ENCODE data around the gene AUH.

DNA sequence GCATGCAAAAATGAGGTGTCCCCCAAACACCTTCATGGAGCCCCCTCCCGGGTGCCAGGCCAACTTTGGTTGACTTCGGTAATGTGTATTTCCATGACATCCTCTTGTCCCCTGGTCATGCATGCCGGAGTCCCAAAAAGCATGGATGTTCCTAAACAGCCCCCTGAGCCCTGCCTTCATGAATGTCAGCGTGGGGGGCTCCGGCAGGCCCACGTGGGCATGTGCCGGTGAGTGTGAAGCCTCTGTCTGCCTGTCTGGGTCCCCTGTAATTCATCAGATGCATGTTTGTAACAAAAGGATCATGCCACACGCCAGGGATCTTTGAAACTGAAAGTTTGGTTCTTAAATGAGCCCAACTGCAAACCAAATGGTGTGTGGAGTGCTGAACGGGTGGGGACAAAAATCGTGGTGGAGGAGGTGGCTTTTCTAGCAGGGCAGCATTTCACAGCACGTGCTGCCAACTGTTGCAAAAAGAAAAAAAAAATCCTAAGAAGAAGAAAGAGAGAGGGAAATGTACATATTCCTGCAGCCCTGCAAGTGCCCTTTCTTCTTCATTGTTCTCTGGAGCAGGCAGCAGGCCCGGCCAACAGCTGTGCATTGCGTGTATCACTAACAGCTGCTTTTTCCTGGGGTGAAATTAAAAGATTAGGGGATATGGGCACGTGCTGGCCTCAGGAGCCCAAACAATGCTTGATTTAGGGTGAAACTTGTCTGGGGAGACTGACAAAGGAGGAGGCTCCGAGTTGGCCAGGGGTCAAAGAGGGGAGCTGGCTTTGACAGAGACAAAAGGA lies 72.8 kb downstream of the GADD45G start:
- PRO-cap, 3 experiments = no peak in any of the 3 experiments
- RAMPAGE, long total RNA, 4 experiments = no peak in any of the 4 experiments
- RRBS = 84% methylated on average over 5 of the region's 15 CpGs

- PRO-cap, 3 experiments = peak in 1 of 3 experiments; most common plus-strand start chr9:89681099 (in 1)
- RAMPAGE, long total RNA, 4 experiments = no peak in any of the 4 experiments
- RRBS = 96% methylated on average over 8 of the region's 19 CpGs
Measured at GRCh38 chr9:89680988-89681308, 76.1 kb downstream of the GADD45G start.

- PRO-cap, 3 experiments = no peak in any of the 3 experiments
- RAMPAGE, long total RNA, 4 experiments = no peak in any of the 4 experiments
- RRBS = no CpG with 5 or more reads among the region's 5 CpGs
Measured at GRCh38 chr9:89712132-89712572, 107.3 kb downstream of the GADD45G start.

DNA sequence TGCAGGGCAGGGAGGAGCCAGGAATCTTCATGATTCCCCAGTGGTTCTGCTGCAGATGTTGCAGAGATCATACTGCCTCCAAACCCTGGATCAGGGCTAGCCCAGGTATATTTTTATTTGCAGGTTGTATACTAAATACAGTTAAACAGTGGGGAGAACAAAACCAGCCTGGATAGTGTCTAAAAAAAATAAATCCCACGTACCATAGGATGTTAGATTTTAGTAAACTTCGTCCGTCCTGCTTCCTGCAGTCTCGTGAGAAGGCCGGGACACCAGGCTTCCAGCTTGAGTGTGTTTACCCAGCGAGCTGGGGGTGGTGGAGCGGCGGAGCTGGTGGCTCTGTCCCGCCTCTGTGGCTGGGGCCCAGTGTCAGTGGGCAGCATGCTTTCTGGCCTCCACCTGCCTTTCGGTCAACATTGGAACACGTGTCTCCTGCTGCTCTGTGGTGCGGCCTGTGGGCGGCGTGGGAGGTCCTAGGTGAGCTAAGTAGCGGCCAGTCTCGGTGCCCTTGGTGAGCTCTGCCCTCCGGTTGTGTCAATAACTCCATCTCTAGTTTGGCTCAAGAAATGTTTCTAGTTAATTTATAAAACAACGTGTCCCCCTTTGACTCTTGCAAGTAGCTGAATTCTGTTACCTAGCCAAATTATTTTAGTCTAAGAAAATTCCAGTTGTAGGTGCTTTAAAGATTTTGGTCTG lies 125.8 kb downstream of the GADD45G start:
- PRO-cap, 3 experiments = no peak in any of the 3 experiments
- RAMPAGE, long total RNA, 4 experiments = no peak in any of the 4 experiments
- RRBS = no CpG with 5 or more reads among the region's 18 CpGs

DNA sequence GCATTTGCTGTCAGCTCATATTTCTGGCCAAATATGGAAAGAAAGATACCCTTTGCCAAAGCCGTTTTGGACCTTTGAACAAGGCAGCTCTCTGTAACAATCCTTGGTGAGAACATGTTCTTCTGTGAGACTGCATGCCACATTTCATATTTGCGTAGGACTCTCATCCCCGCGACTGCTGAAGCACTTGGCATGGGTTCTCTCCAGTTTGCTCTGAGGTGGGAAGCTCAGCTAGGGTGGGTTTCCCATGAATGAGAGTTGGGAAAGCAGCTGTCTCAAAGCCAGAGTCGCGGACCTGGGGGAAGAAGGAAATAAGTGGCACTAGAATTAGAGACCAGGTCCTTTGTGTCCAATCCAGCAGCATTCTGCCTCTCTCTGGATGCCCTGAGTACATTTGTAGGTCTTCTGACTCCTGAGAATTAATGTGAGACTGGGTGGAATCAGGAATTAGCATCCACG lies 197.0 kb downstream of the GADD45G start:
- PRO-cap, 3 experiments = no peak in any of the 3 experiments
- RAMPAGE, long total RNA, 4 experiments = no peak in any of the 4 experiments
- RRBS = no CpG with 5 or more reads among the region's 7 CpGs

- PRO-cap, 3 experiments = peak in 1 of 3 experiments; most common plus-strand start chr9:90001078 (in 1); most common minus-strand start chr9:90001015 (in 1)
- RAMPAGE, long total RNA, 4 experiments = no peak in any of the 4 experiments
- RRBS = no CpG with 5 or more reads among the region's 8 CpGs
Measured at GRCh38 chr9:90000800-90001364, 396.1 kb downstream of the GADD45G start.

GRCh38 chr9:90024383-90024909 lies 419.6 kb downstream of the GADD45G start:
- PRO-cap, 3 experiments = no peak in any of the 3 experiments
- RAMPAGE, long total RNA, 4 experiments = no peak in any of the 4 experiments
- RRBS = no CpG with 5 or more reads among the region's 4 CpGs

GRCh38 chr9:90095704-90096203 lies 490.9 kb downstream of the GADD45G start:
- PRO-cap, 3 experiments = no peak in any of the 3 experiments
- RAMPAGE, long total RNA, 4 experiments = no peak in any of the 4 experiments
- RRBS = no CpG with 5 or more reads among the region's 11 CpGs

DNA sequence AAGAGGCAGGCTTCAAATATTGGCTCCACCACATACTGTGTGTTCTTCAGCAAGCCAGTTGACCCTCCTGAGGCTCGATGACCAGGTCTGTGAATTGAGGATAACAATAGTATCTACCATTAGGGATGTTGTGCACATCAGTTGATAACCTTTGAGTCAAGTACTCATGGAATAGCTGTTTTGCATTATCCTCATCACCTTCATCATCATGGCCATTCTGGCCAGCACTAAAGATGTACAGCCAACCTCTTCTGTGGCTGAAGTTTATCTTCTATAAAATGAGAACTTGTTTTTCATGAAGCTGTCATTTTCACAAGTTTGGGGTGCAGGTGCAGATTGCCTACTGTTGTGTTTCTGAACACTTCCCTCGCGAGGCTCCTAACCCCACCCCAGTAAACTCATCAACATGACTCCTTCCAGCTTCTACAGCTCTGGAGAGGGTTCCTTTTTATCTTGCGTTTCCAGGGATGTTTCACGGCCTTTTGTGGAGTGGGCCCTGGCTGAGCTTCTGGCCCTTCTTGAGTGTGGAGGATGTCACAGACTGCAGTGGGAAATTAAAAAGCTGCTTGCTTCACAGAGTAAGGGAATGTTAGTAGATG lies 24.7 kb downstream of the SYK start:
- PRO-cap, 3 experiments = no peak in any of the 3 experiments
- RAMPAGE, long total RNA, 4 experiments = no peak in any of the 4 experiments
- RRBS = no CpG with 5 or more reads among the region's 5 CpGs

- PRO-cap, 3 experiments = no peak in any of the 3 experiments
- RAMPAGE, long total RNA, 4 experiments = no peak in any of the 4 experiments
- RRBS = no CpG with 5 or more reads among the region's 13 CpGs
Measured at GRCh38 chr9:90889986-90890688, 88.5 kb downstream of the SYK start.

DNA sequence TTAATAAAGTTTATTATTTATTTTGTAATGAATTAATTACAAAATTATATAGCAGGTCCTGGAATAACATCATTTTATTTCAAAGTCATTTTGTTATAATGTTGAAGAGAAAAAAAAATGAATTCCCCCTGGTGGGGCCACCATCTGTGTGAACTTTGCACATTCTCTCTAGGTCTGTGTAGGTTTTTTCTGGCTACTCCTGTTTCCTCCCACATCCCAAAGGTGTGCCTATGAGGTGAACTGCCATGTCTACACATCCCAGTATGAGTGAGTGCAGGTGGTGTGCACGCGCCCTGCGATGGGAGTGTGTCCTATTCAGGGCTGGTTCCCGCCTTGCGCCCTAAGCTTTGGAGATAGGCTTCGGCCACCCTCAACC lies 195.8 kb downstream of the SYK start:
- PRO-cap, 3 experiments = no peak in any of the 3 experiments
- RAMPAGE, long total RNA, 4 experiments = no peak in any of the 4 experiments
- RRBS = no CpG with 5 or more reads among the region's 6 CpGs

DNA sequence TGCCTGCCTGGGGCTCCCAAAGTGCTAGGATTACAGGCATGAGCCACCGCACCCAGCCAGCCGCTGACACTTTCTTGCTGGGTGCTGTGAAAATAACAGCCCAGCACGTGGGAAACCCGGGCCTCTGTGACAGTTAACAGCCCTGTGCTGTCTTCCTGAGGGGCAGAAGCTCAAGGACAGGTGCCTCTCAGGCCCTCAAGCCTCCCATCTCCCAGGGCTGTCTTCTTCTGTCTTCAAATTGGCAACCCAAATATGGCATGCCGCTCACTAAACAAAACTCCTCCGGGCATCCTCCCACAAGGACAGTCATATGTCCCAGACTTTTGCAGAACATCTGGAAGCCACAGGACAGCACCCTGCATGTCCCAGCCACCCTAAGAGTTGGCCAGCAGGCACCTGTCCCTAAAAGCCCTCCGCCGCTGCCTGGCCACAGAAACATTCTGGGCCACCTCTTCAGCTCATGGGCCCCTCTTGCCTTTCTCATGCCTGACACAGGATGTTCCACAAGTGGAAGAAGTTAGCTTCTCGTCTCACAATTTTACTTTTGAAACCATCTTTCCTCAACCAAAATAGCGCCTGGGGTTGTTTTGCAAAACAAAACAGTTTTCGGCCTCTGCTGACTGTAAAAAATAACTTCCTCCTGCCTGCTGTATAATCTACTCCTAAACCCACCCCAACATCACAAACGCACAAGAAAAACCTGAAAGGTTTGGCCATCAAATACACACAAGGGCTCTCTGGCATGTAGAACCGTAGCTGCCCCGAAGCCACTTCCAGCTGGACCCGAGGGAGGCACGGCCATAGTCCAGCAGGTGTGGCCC lies 233.8 kb downstream of the SYK start:
- PRO-cap, 3 experiments = no peak in any of the 3 experiments
- RAMPAGE, long total RNA, 4 experiments = no peak in any of the 4 experiments
- RRBS = no CpG with 5 or more reads among the region's 16 CpGs

DNA sequence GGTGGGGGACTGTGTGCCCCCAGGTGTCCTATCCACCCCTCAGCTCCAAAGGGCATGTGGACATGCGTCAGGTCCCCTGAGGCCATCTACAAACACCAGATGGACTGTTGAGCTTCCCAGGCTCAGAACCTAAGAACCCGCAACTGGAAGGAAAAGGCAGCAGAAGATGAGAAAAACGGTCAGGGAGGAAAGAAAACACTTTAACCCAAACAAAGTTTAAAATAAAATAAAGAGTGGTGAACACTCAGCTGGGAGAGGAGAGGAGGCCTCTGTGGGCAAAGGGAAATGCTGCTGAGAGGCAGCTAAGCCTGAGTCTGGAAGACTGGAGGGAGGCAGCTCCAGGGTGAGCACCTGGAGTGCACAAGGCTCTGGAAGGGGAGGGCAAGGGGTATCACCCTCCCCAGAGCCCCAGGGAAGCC lies 260.7 kb downstream of the AUH start:
- PRO-cap, 3 experiments = no peak in any of the 3 experiments
- RAMPAGE, long total RNA, 4 experiments = no peak in any of the 4 experiments
- RRBS = no CpG with 5 or more reads among the region's 3 CpGs

DNA sequence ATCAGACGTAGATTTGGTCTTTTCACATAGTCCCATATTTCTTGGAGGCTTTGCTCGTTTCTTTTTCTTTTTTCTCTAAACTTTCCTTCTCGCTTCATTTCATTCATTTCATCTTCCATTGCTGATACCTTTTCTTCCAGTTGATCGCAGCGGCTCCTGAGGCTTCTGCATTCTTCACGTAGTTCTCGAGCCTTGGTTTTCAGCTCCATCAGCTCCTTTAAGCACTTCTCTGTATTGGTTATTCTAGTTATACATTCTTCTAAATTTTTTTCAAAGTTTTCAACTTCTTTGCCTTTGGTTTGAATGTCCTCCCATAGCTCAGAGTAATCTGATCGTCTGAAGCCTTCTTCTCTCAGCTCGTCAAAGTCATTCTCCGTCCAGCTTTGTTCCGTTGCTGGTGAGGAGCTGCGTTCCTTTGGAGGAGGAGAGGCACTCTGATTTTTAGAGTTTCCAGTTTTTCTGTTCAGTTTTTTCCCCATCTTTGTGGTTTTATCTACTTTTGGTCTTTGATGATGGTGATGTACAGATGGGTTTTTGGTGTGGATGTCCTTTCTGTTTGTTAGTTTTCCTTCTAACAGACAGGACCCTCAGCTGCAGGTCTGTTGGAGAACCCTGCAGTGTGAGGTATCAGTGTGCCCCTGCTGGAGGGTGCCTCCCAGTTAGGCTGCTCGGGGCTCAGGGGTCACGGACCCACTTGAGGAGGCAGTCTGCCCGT lies 131.4 kb downstream of the AUH start:
- PRO-cap, 3 experiments = no peak in any of the 3 experiments
- RAMPAGE, long total RNA, 4 experiments = no peak in any of the 4 experiments
- RRBS = no CpG with 5 or more reads among the region's 15 CpGs

DNA sequence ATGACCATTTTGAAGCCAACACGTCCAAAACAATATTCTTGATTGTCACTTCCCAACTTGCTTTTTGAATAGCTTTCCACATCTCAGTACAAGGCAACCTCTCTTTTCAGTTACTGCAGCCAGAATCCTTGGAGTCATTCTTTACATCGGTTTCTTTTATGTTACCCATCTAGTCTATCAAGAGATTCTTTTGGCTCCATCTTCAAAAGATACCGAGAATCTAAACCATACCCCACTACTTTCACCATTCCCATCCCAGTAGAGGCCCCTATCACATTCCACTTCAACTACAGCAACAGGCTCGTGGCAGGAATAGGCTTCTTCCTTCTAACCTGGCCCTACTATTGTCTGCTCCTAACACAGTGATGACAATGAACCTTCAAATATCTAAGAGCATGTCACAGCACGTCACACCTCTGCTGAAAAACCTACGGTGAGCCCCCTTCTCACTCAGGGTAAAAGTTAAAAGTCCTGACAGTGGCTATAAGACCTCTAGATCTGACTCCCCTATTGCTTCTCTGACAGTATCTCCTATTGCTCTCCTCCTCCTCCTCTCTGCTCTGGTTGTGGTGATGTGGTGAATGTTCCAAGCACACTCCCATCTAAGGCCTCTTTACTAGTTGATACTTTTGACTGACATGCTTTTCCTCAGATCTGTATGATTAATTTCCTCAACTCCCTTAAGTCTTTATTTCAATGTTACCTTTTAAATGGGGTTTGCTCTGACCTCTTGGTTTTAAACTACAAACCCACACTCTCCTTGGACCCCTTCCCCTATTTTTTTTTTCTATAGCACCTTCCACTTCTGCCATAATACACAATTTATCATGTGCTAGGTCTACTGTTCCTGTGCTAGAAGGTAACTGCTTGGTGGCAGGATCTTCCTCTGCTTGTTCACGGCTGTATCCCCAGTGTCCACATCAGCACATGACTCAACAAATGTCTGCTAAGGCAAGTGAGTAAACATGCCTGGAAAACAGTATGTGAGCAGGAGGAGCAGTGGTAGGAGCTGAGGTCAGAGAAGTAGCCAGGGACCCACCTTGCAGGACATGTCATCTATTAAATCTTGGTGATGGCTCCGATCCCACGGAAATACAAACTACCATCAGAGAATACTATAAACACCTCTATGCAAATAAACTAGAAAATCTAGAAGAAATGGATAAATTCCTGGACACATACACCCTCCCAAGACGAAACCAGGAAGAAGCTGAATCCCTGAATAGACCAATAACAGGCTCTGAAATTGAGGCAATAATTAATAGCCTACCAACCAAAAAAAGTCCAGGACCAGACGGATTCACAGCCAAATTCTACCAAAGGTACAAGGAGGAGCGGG lies 79.7 kb downstream of the AUH start:
- PRO-cap, 3 experiments = no peak in any of the 3 experiments
- RAMPAGE, long total RNA, 4 experiments = no peak in any of the 4 experiments
- RRBS = no CpG with 5 or more reads among the region's 12 CpGs

GRCh38 chr9:91291050-91291720 lies 70.5 kb downstream of the AUH start:
- PRO-cap, 3 experiments = no peak in any of the 3 experiments
- RAMPAGE, long total RNA, 4 experiments = no peak in any of the 4 experiments
- RRBS = no CpG with 5 or more reads among the region's 5 CpGs

GRCh38 chr9:91292977-91293572 lies 68.6 kb downstream of the AUH start:
- PRO-cap, 3 experiments = no peak in any of the 3 experiments
- RAMPAGE, long total RNA, 4 experiments = no peak in any of the 4 experiments
- RRBS = no CpG with 5 or more reads among the region's 6 CpGs

DNA sequence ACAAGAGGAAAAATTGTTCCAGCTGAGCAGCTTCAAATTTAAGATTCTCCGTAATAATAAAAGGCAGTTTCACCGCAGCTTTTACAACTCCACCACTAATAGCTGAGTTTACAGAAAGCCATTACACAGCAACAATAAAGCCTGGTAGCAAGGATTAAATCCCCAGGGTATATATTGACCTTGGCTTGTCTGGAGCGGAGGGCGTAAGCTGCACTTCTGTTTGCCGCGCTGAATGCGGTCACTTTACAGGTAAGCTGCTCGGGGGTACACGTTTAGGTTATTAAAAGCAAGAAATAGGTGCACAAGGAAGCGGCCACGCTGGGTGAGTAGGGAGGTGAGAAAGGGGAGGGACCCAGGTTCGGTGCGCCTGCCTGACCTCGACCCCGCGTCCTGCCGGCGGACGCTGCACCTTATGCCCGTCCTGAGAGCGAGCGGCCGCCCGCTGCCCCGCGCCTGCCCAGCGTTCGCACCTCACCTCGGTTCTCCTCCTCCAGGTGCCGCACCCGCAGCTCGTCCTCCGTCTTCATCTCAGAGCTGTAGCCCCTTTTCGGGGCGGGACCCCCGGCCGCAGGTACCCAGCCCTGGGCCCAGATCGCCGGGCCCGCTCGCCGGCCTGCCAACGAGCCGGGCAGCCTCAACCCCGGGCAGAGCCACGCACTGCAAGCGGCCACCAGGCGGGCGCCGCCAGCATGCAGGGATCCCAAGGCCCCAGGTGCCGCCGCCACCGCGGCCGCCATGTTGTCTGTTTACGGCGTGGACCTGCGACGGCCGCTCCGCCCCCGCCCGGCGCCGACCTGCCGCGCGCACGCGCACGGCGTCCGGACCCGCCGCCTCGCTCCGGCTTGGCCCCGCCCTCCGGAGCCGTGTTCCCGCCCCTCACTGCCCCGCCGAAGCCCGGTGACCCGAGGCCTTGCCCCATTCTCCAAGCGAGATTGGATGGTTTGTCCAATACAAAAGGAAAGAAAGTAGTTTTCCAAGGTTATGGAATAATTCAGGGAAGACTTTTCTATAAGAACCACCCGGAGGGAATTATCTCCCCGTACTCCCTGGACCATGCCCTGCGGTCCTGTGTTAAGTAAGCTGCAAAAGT lies at the start of gene AUH:
Gene AUH, minus strand, starts transcription at position 766 of the 1,090 bp plus-strand sequence.
- PRO-cap, 3 experiments = peak in 3 of 3 experiments; most common plus-strand start position 879 of the sequence (in 2); most common minus-strand start position 796 of the sequence (in 2)
- RAMPAGE, long total RNA, 4 experiments = no peak in any of the 4 experiments
- RRBS = 1% methylated on average over 19 of the region's 89 CpGs

- PRO-cap, 3 experiments = peak in 1 of 3 experiments; most common plus-strand start chr9:91408127 (in 1); most common minus-strand start chr9:91408096 (in 1)
- RAMPAGE, long total RNA, 4 experiments = no peak in any of the 4 experiments
- RRBS = no CpG with 5 or more reads among the region's 10 CpGs
Measured at GRCh38 chr9:91407748-91408319, 15.8 kb downstream of the NFIL3 start.

- PRO-cap, 3 experiments = peak in 1 of 3 experiments; most common minus-strand start chr9:91410076 (in 1)
- RAMPAGE, long total RNA, 4 experiments = no peak in any of the 4 experiments
- RRBS = no CpG with 5 or more reads among the region's 12 CpGs
Measured at GRCh38 chr9:91409758-91410230, 13.8 kb downstream of the NFIL3 start.

All from adrenal gland (tissue), 7 donors.